HTR-8/SVneo (cell line): Measurements from ENCODE around the gene PARVB.

- RRBS = no CpG with 5 or more reads among the region's 7 CpGs
Measured at GRCh38 chr22:42947611-42948017, 67.3 kb downstream of the PACSIN2 start.

GRCh38 chr22:42985199-42985645 lies 29.7 kb downstream of the PACSIN2 start:
- RRBS = no CpG with 5 or more reads among the region's 8 CpGs

- RRBS = no CpG with 5 or more reads among the region's 3 CpGs
Measured at GRCh38 chr22:43001523-43001855, 13.5 kb downstream of the PACSIN2 start.

GRCh38 chr22:43002195-43002749 lies 12.7 kb downstream of the PACSIN2 start:
- RRBS = no CpG with 5 or more reads among the region's 6 CpGs

GRCh38 chr22:43008554-43009018 lies 6.4 kb downstream of the PACSIN2 start:
- RRBS = no CpG with 5 or more reads among the region's 1 CpG

DNA sequence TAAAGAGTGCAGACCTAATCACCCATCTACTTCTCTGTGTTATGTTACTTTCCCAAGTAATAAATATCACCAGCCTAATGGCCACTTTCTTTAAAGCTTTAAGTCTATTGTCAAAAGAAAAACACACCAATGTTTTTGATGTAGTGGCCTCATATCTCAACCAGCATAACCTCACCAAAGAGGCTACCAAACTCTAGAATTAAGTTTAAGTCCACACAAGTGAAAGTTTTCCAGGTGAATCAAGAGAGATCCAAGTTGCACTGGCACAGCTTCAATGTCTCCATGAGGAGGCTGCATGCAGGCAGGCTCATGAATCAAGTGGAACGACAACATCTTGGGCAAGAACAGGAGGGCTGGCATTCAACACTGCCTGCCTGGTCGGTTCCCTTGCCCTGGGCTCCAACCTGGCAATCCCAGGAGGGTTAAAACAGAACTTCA lies 1.7 kb downstream of the PACSIN2 start:
- RRBS = no CpG with 5 or more reads among the region's 2 CpGs

- RRBS = no CpG with 5 or more reads among the region's 5 CpGs
Measured at GRCh38 chr22:43027468-43027780, 12.5 kb upstream of the PACSIN2 start.

DNA sequence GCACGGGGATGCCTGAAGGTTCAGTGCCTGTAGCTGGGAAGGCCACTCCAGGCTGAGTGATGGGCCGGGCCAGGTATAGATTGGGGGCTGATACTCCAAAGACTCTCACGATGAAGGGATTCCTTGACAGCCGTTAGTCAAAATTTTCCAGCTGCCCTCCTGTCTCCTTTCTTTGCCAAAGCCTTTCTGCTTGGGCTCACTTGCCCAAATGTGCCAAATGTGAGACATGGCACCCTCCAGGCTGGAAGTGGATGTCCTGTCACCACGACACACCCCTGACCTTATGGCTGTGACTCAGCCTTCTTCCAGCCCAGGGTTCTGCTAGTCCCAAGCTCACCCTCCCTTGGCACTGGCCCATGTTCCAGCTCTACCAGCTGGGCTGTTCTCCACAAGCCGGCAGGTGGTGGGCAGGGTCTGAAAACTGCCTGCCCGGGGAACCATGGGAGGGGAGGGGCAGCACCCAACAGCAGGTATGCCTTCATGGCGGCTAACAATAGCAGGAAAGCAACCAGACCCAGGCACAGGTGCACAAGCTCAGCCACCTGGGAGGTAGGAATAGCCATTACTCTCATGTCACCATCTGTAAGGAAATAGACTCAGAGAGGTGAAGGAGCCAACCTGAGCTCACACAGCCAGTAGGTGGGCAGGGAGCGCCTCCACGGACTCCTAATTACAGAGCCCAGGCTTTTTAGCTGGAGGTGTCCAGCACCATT lies 13.4 kb upstream of the PACSIN2 start:
- RRBS = no CpG with 5 or more reads among the region's 10 CpGs

GRCh38 chr22:43109806-43110426 lies 634 bp upstream of the BIK start:
- RRBS = no CpG with 5 or more reads among the region's 33 CpGs

DNA sequence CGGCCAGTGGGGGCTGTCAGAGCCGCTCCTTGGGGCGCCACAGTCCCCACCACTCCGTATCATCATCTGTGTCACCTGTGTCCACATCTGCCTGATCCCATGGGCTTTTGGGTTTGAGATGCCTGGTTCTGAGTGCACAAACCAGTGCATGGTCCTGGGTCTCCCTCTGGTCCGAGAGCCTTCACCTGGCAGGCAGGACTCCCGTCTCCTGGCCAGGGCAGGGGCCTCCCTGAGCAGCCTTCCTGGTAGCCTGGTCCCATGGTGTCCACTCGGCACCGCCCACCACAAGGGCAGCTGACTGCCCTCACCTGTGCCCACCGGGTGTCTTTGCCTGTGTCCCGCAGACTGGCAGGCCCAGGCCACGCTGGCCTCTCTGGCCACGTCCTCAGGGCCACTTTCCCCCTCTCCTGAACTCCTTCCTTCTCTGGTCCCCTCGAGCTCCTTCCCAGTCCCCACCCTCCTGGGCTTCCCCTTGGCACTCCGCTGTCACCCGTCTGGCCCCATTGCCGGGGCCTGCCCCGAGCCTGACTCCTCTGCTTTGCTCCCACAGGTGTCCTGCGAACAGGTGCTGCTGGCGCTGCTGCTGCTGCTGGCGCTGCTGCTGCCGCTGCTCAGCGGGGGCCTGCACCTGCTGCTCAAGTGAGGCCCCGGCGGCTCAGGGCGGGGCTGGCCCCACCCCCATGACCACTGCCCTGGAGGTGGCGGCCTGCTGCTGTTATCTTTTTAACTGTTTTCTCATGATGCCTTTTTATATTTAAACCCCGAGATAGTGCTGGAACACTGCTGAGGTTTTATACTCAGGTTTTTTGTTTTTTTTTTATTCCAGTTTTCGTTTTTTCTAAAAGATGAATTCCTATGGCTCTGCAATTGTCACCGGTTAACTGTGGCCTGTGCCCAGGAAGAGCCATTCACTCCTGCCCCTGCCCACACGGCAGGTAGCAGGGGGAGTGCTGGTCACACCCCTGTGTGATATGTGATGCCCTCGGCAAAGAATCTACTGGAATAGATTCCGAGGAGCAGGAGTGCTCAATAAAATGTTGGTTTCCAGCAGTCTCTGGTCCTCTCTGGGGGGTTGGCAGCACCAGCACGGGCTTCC lies 14.2 kb downstream of the MCAT start:
- RRBS = no CpG with 5 or more reads among the region's 33 CpGs

DNA sequence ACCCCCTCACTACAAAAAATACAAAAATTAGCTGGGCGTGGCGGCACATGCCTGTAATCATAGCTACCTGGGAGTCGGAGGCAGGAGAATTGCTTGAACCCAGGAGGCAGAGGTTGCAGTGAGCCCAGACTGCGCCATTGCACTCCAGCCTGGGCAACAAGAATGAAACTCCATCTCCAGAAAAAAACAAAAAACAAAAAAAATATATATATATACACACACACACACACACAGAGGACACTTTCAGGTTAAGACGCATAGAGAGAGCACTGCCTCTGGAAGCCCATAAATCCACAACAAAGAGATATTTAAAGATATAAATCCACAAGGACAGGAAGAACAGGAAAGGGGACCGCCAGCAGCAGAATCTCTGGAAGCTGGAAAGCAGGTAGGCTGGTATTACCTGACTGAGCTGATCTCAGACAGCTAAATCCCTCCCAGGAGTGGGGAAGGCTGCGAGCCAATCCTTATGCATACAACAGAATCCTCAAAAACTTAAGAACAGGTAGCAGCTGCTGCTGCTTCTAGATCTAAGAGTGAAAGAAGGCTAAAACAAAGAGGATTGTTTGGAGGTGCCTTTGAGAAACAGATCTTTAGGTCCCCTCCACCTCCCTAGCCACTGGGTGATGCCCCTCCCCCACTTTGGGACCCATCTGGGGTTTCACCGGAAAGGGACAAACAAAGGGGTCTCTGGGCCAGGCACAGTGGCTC lies 1.7 kb upstream of the MCAT start:
- RRBS = 69% methylated on average over 1 of the region's 8 CpGs

GRCh38 chr22:43159670-43160394 lies 8.5 kb downstream of the TSPO start:
- RRBS = no CpG with 5 or more reads among the region's 18 CpGs

GRCh38 chr22:43291858-43292437 lies 51.2 kb downstream of the SCUBE1 start:
- RRBS = no CpG with 5 or more reads among the region's 15 CpGs

GRCh38 chr22:43301125-43301757 lies 41.9 kb downstream of the SCUBE1 start:
- RRBS = 81% methylated on average over 2 of the region's 16 CpGs

DNA sequence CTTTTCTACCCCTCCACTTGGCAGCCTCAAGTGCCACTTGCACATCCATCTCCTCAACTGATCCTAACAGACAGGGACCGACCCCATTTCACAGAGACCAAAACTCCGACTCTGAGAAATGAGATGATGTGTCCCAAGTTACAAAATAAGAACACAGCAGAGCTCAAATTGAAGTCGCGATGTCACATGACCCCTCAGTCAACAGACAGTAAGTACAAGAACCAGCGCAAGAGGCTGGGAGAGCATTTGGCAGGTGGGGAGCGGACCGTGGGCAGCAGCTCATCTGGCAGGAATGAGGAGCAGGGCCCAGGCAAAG lies 34.4 kb downstream of the SCUBE1 start:
- RRBS = no CpG with 5 or more reads among the region's 7 CpGs

- RRBS = no CpG with 5 or more reads among the region's 4 CpGs
Measured at GRCh38 chr22:43377880-43378212, 34.0 kb upstream of the MPPED1 start.

DNA sequence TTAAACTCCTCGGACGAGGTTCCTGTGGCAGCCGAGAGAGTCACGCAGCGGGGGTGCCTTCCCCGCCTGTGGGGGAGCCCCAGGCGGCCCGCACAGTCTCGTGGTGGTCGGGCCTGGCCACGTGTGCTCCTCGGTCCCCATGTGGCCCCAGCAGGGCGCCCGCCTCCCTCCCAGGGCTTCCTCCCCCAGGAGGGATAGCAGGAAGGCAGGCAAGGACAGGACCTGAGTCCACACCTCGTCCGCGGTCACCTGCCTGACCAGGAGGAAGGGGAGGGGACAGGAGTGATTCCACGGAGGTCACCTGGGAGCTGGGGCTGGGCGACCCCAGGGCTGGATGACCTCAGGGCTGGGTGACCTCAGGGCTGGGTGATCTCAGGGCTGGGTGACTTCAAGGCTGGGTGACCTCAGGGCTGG lies 12.1 kb upstream of the MPPED1 start:
- RRBS = no CpG with 5 or more reads among the region's 19 CpGs

DNA sequence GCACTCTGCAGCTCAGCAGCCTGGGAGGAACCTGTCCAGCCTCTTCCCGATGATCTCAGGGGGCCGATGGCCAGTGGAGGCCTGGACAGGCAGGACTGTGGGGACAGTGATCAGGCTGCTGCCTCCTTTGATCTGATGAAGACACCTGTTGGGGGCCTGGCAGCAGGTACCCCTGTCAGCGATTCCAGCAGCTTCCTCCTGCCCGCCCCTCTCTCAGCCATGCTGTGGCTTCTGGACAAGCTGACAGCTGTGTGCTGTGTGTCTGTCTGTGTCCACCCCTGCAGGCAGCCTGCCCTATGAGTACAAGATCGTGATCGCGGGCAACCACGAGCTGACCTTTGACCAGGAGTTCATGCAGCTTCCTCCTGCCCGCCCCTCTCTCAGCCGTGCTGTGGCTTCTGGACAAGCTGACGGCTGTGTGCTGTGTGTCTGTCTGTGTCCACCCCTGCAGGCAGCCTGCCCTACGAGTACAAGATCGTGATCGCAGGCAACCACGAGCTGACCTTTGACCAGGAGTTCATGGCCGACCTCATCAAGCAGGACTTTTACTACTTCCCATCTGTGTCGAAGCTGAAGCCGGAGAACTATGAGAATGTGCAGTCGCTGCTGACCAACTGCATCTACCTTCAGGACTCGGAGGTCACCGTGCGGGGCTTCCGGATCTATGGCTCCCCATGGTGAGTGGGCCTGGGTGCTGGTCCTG lies 62.6 kb downstream of the MPPED1 start:
- RRBS = 91% methylated on average over 6 of the region's 23 CpGs

GRCh38 chr22:43482165-43482516 lies 70.3 kb downstream of the MPPED1 start:
- RRBS = 88% methylated on average over 7 of the region's 10 CpGs

DNA sequence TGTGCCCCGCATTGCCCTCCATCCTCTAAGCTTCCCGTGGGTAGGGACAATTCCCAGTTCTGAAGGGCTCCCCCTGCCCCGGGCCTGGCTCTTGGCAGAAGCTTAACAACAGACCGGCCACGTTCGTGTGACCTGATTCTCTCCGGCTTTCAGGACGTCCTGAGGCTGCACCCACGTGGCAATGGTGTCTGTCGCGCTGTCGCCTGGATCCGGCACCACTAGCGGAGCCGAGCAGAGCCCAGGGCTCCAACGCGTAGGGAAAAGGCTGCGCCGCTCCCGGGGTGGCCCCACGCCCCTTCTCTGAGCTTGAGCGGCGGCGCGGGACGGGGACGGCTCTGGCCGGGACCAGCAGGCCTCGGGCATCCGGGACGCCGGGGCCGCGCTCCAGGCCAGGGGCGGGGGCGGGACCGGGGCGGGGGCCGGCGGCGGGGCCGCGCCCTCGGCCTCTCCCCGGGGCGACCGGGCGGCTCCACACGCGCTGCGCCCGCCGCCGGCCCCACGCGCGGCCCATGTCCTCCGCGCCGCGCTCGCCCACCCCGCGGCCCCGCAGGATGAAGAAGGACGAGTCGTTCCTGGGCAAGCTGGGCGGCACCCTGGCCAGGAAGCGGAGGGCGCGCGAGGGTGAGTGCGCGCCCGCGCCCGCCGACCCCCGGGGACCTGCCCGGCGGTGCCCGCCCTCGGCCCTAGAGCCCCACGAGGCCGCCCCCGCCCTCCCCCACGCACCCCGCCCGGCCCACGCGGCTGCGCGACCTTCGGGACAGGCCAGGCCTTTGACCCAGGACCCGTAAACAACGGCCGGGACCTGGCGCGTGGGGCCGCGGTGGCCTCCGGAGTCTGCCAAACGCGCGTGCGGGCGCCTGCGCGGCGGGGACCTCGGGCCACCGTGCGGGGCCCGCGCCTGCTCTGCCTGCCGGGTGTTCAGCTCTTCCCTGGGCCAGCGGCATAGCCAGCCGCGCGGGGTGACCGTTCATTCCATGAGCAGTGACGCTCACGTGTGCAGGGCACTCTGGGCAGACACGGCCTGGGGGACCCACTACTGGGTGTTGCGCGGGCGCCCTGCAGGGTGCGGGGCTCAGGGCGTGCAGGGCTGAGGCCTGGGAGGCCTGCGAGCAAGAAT lies at the start of gene PARVB:
TSS of gene PARVB (plus strand) at position 472 of the 1,117 bp plus-strand sequence.
- RRBS = 9% methylated on average over 59 of the region's 130 CpGs